Iris pigment epithelial cell (primary cell): ENCODE measurements around the gene H3-5.

GRCh38 chr12:30639444-30639796 lies 56.2 kb downstream of the IPO8 start:
- RRBS: no CpG with 5 or more reads among the region's 4 CpGs

DNA sequence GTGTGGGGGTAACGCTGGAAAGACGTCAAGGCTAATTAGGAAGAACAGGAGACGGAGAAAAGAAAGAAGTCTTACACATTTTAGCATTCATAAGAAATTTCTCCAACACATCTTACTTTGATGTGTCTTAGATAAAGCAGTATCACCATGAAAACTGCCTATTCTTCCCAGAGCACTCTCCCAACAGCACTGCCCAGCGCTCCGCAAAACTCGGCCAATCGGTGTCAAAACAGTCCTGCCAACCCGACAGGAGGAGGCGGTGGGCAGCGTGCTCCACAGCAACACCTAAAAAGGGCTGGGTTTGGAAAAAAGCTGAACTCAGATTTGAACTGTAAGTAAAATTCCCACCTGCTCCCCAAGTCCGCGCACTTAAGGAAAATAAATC lies 815 bp downstream of the IPO8 start:
- RRBS: no CpG with 5 or more reads among the region's 12 CpGs

GRCh38 chr12:31324532-31324735 lies 1.5 kb downstream of the SINHCAF start:
- RRBS: 4% methylated on average over 10 of the region's 22 CpGs

GRCh38 chr12:31748965-31749847 lies 20.4 kb upstream of the AMN1 start:
- RRBS: no CpG with 5 or more reads among the region's 11 CpGs

DNA sequence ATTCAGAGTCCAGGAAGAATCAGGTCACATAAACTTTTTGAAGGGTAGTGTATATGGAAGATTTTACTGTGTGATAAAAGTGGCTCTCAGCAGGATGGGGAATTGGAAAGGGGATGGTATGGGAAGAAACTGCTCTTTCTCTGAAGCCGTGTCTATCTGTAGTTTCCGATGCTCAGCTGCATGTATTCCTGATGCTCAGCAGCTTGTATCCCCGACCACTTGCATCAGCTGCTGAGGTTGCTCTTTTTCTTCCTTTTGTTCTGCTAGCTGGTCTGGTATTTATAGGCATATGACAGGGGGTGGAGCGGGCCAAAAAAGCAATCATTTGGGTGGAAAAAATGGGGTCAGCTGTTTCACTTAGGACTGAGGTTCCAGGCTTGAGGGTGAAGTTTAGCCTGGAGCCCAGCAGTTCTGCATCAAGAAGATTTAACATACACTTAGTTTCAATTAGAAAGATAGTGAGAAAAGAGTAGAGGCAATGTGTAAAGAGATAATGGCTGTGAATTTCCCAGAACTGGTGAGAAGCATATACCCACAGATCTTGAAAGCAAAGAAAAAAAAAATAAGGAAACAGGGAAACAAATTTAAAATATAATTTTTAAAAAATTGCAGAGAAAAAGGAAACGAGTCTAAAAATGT lies 23.6 kb upstream of the AMN1 start:
- RRBS: no CpG with 5 or more reads among the region's 5 CpGs

- RRBS: no CpG with 5 or more reads among the region's 50 CpGs
Observed at GRCh38 chr12:31791628-31792462, at the start of gene H3-5. Gene H3-5, minus strand, starts transcription at chr12:31792298.

GRCh38 chr12:31804829-31805120 lies 12.7 kb upstream of the H3-5 start:
- RRBS: no CpG with 5 or more reads among the region's 10 CpGs

GRCh38 chr12:32105948-32106381 lies 682 bp upstream of the BICD1 start:
- RRBS: no CpG with 5 or more reads among the region's 10 CpGs

DNA sequence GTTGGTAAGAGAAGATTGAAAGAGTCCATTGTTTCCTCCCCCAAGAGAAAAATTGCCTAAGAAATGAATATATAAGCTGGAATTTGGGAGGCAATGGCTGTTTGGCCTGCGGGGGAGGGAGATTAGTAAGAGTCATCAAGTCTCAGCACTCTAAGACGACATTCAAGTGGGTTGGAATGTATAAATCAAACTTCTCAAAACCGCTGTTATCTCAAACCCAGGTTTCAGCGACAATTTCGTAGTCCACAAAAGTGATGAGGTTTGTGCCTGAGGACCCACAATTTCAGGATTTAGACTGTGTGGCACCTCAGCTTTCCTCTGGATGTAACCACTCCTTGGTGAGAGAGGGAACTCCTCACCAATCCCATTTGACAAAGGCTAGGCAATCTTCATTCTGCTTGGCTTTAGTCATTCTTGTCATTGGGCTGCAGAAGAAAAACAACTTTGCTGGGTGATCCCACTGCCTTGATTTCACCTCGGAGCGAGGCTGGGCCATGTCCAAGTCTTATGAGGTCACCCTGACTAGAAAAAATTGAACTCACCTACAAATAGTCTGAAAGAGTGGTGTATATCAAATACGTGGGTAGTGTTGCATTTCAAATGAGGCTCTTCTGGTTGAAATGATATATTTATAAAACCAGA lies 1.1 kb downstream of the BICD1 start:
- RRBS: no CpG with 5 or more reads among the region's 8 CpGs

- RRBS: over 99% methylated on average over 4 of the region's 20 CpGs
Observed at GRCh38 chr12:32327336-32328418, 71.7 kb upstream of the FGD4 start.

GRCh38 chr12:32549603-32550148 lies 129.4 kb upstream of the DNM1L start:
- RRBS: no CpG with 5 or more reads among the region's 8 CpGs

DNA sequence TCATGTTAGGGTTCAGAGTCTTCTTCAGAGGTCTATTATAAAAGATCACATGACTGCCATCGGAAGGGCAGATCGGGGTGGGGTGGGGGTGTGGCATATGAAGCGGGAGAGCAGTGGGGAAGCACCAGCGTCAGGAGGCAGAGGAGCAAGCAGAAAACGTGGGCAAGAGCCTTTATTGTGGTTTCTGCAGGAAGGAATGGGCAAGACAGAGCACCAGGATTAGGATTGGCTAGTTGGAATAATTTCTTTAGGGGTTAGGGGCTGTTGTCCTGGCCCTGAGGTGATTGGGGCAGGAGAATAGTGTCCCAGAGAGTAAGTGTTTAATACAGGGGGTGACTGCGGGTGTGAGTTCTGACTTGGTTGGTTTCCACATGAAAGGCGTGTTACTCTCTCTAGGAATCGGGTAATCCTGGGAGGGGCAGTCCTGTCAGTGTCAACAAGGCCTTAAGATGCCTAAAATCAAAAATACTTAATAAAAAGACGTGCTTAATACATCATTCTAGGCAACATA lies 63.5 kb upstream of the DNM1L start:
- RRBS: no CpG with 5 or more reads among the region's 9 CpGs

GRCh38 chr12:32743502-32744466 lies 11.9 kb downstream of the YARS2 start:
- RRBS: no CpG with 5 or more reads among the region's 2 CpGs

GRCh38 chr12:32820325-32820960 lies 64.7 kb upstream of the YARS2 start:
- RRBS: no CpG with 5 or more reads among the region's 3 CpGs

- RRBS: no CpG with 5 or more reads among the region's 8 CpGs
Observed at GRCh38 chr12:32821281-32821719, 65.6 kb upstream of the YARS2 start.

DNA sequence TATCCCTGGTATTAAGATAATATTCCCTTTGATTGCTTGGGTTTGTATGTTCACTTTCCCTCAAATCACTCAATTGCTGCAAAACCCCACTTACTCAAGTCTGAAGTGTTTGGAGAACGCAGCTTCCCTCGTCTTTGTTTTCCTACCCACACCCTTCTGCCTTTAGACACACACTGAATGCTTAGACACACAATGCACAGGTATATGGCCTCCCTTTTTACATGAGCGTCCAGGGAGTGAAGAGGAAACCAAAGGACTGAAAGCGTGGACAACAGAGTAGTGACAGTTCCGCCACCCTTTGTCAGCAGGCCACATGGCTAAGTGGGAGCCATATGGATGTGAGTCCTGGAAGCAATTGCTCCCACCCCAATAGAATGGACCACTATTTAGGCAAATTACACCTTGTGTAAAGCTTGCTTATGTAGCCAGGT lies 1.3 kb upstream of the PKP2 start:
- RRBS: no CpG with 5 or more reads among the region's 5 CpGs

DNA sequence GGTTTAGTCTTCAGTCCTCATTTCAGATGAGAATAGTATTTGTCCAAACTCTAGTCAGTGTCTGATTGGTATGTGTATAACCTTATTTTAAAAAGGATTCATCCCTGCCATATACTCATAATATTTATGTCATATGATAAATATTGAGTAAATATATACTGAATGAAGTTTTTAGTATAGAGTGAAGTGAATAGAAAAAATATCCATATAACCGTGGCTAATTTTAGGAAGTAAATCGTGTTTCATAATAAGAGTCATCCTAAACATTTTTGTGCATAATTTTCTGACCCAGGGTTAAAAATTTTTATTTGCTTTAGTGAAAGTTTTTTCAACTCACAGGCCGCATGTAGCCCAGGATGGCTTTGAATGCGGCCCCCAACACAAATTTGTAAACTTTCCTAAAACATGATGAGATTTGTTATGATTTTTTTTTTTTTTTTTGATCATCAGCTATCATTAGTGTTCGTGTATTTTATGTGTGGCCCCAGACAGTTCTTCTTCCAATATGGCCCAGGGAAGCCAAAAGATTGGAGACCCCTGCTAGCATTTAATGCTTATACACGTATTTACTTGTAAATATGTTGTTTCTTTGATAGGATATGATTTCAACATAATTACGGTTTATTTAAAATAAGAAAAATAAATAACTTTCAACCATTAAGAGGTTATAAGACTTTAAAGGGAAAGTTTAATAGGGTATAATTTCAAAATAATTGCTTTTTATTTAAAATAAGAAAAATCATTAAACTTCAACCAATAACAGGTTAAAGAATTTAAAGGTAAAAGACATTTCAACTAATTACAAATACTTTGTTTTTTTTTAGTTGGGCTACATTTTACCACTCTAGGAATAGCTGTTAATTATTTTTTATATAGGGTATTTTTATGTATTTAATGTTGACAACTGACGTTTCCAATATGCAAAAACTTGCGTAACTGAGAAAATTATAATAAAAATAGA lies 9.4 kb downstream of the ALG10 start:
- RRBS: no CpG with 5 or more reads among the region's 9 CpGs

GRCh38 chr12:39331516-39332215 lies 111.3 kb downstream of the KIF21A start:
- RRBS: no CpG with 5 or more reads among the region's 2 CpGs